Myometrial cell (primary cell): ENCODE measurements around a stretch of chr7.

GRCh38 chr7:135979981-135980324 is 2.8 kb upstream of the MTPN start:
- RAMPAGE, long total RNA: no peak

GRCh38 chr7:136086779-136087163 is 109.6 kb upstream of the MTPN start:
- RAMPAGE, long total RNA: no peak

- RAMPAGE, long total RNA: no peak
These were observed 35.5 kb upstream of the DGKI start for GRCh38 chr7:137882015-137882857.

DNA sequence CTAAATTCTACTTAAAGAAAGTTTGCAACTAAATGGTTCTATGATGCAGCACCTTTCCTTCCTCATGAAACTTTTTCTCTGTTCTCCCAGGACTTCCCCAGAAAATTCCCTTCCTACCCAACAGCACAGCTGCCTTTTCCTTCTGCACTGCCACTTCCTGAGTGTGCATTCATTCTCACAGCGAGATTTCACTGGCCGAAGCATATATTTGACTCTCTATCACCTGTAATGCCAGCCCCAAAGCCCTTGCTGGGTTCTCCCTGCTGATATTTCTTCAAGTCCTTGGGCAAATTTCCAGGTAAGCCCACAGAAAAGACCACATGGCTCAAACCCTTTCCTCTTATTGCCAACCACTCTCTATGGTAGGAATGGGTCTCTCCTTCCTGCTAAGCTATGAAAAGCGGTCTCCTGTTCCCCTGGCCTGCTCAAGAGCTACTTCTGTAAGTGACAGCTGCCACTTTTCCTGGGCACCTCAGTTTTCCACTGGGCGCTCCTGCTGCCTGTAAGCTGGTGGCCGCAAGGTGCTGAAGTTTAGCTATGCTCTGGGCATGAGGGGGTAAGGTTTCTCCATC is 41.6 kb upstream of the DGKI start:
- RAMPAGE, long total RNA: no peak

DNA sequence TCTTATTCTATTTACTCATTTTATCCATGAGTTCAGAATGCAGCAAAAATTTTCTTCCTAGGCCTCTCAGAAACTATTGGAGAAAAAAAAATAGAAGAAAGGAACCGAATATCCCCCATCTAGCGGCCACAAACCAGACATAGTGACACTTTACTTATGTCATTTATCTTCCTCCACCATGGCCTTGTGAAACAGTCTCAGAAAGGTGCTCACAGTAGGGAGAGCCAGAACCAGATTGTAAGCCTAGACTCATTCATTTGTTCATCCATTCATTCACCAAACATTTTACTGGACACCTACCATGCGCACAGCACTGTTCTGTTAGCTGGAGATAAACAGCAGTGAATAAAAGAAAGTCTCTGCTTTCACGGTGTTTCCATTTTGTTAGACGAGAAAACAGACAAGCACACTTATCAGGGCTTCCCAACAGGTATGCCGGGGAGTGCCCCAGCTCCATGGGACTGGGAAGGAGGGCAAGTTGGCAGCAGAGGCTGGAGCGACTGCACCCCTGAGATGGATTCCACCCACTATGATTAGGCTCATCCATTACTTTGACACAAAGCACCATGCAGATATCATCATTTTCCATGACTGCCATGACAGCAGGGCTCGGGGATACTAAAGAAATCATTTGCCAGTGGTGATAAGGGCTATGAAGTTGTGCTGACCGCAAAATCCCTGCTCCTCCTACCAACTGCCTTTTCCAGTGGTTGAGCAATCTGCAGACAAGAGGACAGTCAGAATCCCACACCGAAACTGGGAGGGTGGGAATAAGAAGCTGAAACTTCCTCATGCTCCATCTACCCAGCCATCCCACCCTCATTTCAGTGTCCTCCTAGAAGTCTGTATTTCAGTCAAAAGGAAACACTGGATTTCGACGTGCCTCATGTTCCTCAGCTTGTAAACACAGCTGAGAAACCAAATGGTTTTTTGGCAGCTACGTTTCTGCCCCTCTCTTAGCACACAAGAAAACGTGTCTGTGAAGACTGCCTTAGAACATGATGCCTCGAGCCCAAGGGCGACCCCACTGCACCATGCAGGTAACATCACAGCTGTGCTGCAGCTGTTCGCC is 15.6 kb downstream of the CREB3L2 start:
- RAMPAGE, long total RNA: no peak

GRCh38 chr7:137990232-137990766 is 11.6 kb downstream of the CREB3L2 start:
- RAMPAGE, long total RNA: no peak

DNA sequence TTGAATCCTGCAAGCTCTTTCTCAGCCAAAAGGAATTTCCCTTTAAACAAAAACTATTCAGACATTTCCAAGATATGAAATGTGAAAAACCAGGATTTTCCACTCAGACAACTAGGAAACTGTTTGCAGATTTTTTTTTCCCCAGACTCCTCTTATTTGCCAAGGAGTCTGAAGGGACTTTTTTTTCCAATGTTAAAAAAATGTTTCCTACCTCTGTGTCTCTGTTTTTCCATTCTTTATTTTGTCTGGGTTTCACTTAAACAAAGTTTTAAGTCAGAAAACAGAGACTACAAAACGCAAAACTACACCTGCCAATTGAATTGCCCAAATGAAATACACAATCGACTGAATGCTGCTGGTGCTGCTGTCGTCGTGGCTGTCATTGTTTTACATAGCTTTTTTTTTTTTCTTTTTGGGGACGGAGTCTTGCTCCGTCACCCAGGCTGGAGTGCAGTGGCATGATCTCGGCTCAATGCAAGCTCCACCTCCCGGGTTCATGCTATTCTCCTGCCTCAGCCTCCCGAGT is 11.1 kb downstream of the CREB3L2 start:
- RAMPAGE, long total RNA: no peak

DNA sequence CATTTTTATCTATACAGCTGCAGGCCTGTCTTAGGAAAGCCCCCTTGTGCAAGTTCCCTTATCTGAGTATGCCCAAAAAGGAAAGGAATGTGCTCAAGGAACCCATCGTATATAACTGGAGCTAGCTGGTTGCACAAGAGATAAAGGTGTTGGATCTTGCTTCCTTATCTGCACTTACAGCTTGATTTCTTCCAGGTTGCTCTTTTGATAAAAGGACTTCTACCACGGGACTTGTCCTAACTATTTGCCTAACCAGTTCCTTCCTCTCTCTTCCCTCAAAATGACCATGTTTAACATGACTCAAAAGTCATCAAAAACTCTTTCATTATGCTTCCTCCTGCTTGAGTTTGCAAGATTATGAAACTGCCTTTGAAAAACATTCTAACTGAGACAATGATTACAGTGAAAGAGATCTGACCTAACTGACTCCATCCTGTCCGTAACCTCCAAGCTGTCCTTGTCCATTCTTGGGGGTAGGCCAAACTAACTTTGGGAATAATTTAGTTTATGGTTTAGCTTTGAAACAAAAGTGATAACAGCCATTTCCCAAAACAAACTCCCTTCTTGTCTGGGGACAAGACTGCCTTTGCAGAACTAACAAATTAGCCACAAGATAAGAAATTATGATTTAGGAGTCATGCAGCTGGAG is 181.5 kb downstream of the AKR1D1 start:
- RAMPAGE, long total RNA: no peak

DNA sequence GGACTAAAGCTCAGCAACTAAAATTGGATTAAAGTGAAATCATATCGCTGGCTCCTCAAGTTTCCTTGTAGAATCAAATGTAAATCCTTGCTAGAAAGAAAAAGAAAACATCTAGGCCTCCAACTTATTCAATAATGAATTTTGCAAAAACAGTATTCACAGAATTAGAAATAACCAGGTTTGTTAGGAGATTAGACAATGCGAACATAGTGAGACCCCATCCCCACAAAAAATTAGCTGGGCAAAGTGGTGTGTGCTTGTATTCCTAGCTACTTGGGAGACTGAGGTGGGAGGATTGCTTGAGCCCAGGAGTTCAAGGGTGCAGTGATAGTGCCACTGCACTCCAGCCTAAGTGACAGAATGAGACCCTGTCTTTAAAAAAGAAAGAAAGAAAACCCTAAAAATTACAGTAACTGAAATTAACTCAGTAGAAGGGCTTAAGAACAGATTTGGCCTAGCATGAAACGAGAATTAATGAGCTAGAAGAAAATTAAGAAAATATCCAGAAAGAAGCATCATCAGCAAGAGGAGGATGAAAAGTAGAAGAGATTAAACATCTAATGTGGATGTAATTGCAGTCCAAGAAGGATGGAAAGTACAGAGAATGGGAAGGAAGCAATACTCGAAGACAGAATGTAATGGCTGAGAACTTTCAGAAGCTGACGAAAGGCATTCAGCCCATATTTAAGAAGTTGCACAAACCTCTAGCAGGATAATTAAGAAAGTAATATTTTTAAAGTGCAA is 60.4 kb downstream of the TRIM24 start:
- RAMPAGE, long total RNA: no peak

GRCh38 chr7:138664646-138665013 is 36.5 kb downstream of the SVOPL start:
- RAMPAGE, long total RNA: no peak

DNA sequence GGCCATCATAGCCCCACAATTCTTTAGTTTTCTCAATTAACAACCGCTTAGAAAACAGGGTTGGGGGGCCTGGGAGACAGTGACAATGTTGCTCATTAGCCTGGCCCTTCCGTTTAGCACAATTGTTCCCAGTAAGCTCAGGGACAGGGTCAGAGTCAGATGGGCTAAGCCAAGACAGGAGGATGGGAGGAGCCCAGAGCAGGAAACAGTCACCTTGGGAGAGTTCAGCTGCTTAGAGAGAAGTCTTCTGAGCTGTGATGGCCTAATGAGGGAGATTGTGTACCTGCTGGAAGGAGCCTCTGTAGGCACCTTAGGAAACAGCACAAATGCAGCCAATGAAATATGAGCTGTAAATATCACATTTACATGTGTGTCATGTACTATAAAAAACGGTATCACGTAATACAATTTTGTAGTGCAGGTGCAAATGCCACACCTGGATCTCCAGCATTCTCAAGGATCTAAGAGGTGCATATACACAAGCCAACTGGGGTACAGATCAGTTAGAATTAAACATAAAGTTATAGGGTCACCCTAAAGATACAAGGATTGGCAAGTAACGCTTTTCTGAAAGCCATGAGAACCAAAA is 35.8 kb downstream of the SVOPL start:
- RAMPAGE, long total RNA: no peak

DNA sequence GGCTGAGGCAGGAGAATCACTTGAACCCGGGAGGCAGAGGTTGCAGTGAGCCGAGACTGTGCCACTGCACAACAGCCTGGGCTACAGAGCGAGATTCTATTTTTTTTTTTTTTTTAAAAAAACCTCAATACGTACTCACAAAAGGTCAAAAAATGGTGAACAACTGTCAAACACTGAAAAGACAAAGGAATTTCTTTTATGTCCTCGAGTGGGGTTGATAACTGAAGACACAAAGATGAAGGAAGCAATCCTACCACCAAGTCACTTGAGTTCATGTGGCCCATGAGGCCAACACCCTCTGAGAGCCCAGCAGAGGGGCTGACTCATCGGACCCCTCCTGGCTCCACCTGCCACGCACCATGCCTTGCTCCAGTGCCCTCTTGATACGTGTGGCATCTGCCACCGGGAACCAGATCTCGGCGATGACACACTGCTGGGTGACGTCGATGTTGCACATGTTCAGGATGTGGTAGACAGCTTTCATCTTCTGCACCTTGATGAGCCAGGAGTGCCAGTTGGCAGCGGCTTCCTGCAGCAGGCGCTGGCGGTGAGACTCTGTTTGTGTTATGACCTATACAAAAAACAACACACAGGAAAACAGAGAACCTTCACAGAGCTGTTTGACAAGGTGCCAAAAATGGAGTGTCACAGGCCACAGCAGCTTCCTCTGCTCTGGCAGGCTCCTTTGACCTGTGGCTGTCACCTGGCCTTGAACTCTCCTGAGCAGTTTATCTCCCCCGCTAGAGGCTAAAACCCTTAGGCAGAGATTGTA is 45.3 kb upstream of the TMEM213 start:
- RAMPAGE, long total RNA: no peak

DNA sequence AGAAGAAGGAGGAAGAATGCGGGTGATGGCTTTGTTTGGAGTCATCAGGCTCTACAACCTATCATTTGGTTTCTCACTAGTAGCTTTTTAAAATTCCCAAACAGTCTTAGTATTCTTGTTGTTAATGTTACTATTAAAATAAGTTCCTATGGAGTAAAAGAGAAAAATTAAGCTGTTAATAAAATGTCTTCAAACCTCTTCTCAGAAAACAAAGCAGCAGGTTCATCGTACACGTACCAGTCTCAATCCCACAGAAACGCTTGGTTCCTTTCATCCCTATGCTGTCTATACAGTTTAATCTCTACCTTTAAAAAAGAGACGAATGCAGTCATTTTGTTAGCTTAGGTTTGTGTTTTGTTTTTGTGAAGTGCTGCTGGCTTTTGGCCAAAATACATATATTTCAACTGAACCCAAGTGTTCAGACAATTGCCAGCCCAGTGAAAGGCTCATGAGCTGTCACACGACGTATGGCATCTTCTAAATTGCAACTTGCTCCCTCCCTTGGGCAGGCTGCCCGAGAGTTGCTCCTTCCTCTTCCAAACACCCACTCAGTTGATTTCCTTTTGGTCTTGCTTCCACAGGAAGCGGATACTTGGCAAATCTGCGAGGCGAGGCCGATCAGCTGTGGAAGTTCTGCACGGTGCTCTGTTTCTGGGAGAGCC is 39.4 kb upstream of the ATP6V0A4 start:
- RAMPAGE, long total RNA: no peak

- RAMPAGE, long total RNA: no peak
These were observed 776 bp upstream of the KIAA1549 start for GRCh38 chr7:138981794-138982535.

DNA sequence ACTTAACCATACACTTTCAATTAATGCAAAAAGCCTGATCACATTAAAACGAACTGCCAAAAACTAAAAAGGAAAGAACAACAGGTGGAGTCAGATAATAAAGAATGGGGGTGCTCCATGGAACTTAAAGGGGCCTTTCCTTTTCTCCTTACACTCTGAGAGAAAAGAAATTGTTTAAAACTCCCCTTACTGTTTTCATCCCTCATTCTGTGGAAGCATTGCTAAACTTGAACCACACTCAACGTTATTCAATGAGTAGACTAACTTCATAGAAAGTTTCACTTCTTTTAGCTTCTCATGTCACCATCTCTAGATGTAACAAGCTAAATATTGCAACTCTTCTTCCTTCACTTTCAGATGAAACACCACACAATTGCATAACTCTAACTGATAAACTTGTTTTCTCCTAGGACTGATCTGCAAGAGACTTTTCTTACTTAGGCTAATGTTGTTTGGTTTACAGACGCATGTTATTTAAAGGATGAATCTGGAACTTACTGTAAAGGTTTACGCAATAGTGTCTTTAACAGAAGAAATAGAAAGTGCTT is 2.2 kb upstream of the TTC26 start:
- RAMPAGE, long total RNA: no peak

DNA sequence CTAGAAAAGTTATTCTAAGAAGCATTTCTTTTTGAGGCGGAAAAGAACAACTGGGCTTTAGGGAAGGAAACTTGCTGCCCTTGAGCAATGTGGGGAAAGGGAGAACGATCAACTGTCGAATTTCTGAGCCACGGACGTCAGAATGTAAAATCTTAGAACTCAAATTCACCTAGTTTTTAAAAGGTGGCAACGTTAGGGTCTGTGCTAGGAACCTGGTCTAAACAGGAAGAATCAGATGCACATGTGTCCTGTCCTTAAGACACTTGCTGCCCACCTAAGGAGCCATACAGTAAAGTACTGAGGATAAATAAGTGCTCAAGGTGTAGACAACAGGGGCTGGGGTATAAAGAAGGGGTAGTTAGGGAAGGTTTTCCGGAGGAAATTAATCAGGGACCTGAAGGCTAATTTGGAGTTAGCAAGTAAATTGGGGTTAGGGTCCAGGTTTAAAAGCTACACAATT is 835 bp downstream of the FMC1 start:
- RAMPAGE, long total RNA: no peak

GRCh38 chr7:139362146-139362892 is 2.6 kb downstream of the LUC7L2 start:
- RAMPAGE, long total RNA: no peak

DNA sequence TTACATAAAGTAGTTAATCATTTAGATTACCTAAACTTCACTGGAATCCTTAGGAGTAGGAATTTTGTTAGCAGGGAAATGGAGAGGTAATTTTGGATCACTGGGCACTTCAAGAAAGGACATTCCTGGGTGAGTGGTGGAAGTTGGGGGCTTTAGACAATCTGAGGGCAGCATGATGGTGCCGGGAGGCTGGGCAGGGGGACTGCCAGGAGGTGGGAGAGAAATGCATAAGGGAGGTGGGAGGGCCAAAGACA is 3.1 kb downstream of the LUC7L2 start:
- RAMPAGE, long total RNA: no peak

GRCh38 chr7:139637138-139637680 is 113.7 kb downstream of the CLEC2L start:
- RAMPAGE, long total RNA: no peak

- RAMPAGE, long total RNA: no peak
These were observed 73.6 kb downstream of the HIPK2 start for GRCh38 chr7:139704015-139704731.